Breast epithelium (tissue), 2 donors: ENCODE measurements around the gene COL4A4.

GRCh38 chr2:224449521-224449815 lies 47.6 kb upstream of the FAM124B start:
- PRO-cap: no peak
- RAMPAGE, long total RNA, 2 experiments: no peak in any of the 2 experiments

DNA sequence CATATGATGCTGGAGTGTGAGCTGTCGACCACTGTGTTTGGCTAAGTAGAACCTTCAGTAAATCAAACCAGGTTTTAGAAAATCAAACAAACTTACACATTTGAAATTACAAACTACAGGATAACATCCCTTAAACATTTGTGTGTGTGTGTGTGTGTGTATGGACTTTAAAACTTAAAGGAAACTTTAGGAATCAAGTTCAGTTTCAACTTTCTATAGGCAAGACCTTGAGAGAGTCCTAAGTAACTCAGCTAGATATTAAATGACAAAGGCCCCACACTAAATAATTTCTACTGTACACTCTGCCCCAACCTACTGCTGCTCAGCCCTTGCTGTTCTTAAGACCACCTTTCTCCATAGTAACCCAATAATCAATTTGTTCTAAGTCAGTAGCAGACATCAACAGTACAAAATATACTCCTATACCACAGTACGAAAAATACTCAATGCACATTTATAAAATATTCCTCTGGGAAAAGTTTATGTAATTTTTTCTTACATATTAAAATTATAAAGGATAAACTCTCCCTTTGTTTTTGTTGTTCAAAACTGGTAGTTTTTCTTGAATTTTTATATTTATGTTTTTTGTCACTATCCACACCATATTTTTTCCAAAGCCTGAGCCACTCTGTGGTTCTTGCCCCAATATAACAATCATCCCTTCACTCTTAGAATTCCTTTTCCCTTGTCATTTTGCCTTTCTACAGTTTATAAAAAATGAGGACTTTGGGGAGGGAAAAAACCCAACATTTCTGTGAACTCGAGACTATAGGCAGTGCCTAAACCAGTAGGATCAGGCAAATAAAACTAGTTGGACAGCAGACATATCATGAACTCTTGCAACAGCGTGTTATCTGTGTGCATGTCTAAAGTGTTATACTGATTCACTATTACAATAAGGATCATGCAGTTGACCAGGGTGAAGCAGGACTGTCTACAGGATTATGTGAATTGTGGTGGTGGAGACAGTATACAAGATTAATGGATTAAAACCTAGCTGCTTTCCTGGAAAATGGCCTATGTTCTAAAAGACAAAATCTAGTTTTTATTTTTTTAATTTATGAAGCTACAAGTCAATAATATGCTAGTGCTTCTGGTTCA lies 87.0 kb downstream of the CUL3 start:
- PRO-cap: no peak
- RAMPAGE, long total RNA, 2 experiments: no peak in any of the 2 experiments

DNA sequence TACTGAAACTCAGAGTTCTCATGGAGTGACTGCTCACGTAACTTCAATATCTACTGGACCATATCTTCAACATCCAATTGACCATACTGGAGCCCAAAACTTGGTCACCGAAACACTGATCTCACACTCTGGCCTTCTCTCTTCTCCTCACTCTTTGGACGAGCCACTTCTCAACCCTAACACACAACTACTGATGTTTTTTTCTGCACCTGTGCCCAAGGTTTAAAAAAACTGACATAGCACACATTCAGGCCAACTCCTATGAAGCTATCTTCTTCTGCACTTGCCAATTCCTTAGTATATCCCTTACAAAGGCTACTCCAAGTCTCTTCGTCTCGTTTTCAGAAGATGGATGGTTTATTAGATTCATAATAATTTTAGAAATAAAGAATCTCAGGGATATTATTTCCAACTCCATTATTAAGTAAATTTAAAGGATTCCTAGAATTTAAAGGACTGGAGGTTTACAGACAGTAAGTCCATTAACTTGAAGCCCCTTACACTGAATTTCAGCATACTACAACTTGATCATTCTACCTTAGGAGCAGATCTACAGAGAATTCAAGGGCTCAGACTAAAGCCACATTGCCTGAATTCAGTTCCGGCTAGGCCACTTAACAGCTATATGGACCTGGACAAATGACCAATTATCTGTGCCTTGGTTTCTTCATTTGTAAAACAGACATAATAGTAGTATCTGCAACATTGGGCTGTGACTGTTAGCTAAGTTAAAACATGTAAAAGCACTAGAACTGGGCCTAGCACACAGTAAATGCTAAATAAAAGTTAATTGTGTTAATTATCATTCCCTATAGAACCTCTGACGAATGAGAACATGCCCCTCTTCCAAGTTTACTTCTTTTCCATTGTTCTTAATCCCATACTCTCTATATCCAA lies 31.0 kb downstream of the CUL3 start:
- PRO-cap: no peak
- RAMPAGE, long total RNA, 2 experiments: no peak in any of the 2 experiments

DNA sequence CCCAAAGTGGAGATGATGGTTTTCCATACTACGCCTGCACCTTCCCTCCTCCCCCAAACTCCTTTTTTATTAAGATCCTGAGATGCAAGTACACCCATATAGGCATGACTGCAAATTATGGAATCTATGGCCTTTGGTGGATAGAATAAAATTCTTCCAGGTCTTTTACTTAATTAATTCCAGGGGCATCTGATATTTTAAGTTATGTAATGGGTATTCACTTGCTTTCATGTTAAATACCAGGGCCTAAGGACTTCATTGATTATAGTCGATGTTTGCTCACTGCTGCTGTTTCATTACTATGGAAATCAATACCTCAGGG lies 66.0 kb upstream of the CCDC195 start:
- PRO-cap: no peak
- RAMPAGE, long total RNA, 2 experiments: no peak in any of the 2 experiments

- PRO-cap: no peak
- RAMPAGE, long total RNA, 2 experiments: no peak in any of the 2 experiments
Measured at GRCh38 chr2:224797006-224797222, 80.7 kb upstream of the CCDC195 start.

DNA sequence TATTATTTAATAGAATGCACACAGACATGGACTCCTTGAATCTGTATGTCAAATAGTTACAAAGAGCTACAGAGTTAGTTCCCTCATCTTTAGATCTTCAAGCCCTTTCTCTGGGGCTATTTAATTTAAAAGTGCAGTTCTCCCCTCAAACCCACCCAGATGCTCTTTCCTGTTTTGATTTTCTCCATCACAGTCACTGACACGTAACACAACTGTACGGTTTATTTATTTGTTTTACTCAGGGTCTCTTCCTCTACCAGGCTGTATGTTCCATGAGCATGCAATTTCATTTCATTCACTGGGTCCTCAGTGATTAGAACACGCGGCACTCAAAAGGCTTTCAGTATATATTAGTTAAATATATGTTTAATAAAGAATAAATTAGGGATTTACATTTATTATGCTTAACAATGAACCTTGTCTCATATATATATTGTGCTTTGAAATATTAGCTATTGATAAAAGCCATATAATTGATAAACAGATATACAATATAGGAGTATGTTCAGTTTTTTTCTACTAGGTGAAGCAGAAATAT lies 94.6 kb downstream of the DOCK10 start:
- PRO-cap: no peak
- RAMPAGE, long total RNA, 2 experiments: no peak in any of the 2 experiments

DNA sequence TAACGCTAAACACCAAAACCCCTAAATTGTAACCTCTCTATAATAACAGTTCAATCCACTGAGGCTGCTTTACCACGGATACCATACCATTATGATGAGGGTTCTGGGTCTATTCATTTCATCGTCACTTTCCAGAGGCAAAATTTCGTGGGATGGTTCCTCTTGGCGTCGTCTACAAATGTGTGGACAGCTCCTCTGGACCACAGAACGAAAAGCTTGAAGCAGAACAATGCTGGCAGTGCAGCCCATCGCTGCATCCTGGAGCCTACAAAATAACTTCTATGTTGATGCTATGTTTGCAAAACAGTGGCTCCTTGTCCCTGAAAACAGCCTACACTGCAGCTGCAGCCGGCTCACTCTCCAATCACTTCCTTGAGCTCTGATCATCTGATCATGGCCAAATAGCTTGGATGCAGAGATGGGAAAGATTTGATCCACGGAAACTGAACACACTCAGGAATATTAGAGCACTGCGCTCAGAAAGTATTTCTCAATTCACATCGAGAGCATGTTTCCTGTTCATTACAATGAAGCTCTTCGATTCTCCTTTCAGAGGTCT lies 60.1 kb downstream of the DOCK10 start:
- PRO-cap: no peak
- RAMPAGE, long total RNA, 2 experiments: start-site peak on the minus strand in 1 of 2 experiments, centred at position 287 of the sequence, 10 reads per replicate

DNA sequence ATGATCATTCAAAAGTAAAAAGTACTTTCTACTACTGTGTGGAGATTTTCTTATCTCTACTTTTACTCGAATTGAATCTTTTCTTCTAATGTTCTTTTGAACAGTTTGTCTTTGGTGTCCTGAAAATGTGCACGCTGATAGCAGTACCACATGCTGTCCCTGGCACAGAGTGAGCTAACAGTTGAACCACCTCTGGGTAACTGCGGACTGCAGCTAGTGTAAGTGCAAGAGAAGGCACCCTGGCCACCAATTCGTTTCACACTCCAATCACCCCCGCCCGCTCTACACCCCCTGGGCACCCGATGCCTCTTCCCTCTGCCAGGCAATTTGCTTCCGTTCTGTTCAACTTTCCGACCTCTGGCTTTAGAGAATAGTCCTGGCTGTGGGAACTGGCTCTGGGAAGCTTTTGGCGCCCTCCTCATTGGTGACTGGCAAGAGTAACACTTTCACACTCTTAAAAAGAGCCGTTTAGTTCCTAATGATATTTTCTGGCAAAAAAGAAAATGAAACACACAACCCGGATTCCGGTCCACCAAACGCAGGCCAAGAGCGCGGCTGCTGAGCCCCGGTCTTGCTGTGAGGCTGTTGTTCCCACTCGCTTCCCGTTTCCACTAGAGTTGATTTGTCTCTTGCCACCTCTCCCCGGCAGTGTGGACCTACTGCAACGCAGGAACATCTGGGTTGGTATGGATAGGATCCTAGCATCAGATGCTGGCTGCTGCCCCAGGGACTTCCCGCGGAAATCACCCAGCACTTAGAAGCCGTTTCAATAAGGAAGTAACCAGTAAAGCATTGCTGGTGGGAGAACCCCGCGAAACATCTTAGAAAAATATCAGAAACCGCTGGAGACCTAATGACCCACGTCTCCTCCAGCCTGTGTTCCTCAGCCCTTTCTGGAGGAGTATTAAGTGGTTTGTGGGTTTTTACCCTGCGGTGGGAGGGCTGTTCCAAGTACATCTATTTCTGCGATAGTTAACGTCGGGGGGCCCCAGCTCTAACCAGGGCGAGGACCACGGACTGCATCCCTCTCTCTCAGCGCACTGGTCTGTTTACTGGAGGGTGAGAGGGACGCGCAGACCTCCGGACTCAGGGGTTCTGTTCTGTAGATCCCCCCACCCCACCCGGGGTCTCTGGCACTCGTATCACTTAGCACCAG lies 1.1 kb downstream of the DOCK10 start:
- PRO-cap: no peak
- RAMPAGE, long total RNA, 2 experiments: no peak in any of the 2 experiments

DNA sequence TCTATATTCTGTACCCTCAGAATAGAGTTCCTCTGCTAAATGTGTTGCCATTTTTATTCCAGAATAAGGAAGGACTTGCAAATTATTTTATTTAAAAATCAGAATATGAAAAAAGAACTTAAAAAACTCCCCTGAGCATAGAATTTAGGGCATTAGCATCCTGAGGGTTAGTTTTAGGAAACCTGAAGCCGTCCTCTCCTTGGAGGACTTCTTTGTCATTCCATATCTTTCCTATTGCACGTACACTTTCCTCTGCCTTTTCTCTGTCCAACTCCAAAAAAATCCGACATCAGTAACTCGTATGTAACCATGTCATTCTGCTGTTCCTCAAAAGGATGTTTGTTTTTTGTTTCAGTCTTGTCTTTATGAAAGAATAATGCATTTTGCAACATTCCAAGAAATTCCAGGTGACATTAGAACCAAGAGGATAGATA lies 38.0 kb upstream of the NYAP2 start:
- PRO-cap: no peak
- RAMPAGE, long total RNA, 2 experiments: no peak in any of the 2 experiments

DNA sequence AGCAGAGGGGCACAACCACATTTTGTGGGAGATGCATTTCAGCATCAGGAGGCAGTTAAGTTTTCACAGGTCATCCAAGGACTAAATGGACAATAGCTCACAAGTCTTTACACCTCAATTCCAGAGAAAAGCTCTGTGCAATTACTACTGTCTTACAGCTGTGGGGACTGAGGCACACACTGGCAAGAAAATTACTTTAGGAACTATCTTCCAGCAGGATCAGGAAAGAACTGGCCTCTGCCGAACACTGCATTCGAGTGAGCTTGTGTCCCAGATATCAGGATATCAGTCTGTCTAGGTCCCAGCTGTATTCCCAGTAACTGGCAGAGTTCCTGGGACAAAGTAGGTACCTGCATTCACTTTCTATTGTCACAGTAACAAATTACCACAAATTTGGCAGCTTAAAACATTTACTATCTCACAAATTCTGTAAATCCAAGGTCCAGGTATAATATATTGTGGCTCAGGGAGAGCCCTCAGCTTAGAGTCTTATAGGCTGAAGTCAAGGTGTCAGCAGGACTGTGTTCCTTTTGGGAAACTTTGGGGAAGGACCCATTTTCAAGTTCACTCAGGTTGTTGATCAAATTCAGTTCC lies 183.7 kb downstream of the IRS1 start:
- PRO-cap: no peak
- RAMPAGE, long total RNA, 2 experiments: no peak in any of the 2 experiments

- PRO-cap: unidirectional peak, plus-strand start at chr2:226650424
- RAMPAGE, long total RNA, 2 experiments: no peak in any of the 2 experiments
Measured at GRCh38 chr2:226649765-226650752, 149.6 kb downstream of the IRS1 start.

- PRO-cap: no peak
- RAMPAGE, long total RNA, 2 experiments: no peak in any of the 2 experiments
Measured at GRCh38 chr2:226652218-226652584, 147.4 kb downstream of the IRS1 start.

GRCh38 chr2:226725579-226725810 lies 74.1 kb downstream of the IRS1 start:
- PRO-cap: no peak
- RAMPAGE, long total RNA, 2 experiments: no peak in any of the 2 experiments

GRCh38 chr2:226725811-226725949 lies 73.9 kb downstream of the IRS1 start:
- PRO-cap: no peak
- RAMPAGE, long total RNA, 2 experiments: no peak in any of the 2 experiments

- PRO-cap: no peak
- RAMPAGE, long total RNA, 2 experiments: no peak in any of the 2 experiments
Measured at GRCh38 chr2:226772619-226773249, 26.9 kb downstream of the IRS1 start.

DNA sequence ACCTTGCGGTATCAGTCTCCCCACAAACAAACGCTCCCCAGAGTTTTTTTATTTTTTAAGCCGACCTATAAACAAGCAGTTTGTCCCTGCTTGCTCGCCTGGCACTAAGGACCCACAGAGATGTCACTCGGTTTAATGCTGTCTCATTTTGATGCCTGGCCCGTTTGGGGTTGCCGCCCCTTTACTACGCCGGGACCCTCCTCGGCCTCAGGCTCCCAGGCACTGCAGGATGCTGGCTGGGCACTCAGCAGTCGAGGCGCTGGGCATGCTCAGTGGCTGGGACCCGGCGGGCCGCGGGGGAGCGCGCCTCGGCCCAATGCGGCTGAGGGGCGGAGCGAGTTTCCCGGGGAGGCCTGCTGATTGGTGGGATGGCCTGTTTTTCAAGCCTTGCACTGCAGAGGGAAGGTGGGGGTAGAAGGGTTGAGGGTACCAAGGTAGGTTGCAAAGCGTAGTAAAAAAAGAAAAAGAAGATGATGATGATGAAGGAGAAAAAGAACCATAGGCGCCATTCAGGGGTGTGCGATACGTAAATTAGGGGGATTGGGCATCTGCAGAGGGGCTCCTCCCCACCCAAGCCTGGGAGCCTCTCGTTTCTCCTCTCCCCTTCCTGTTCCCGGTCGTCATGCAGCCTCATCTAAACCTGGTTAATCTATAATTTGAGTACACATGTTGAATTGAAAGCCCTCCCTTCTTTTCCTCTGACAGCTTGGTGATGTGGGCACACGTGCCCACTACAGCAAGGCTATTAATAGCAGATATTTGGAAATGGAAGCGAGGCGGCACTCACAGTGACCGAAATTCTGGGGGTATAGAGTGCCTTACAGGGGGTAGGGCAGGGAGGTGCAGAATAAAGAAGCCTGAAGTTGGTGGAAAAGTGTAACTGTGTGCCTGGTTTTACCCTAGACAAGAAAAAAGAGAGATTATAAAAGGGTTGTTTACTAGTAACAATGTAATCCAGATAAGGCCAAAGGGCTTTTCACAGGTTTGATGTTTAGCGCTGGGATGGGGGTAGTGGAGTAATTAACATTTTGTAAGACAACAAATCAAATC lies 1.6 kb upstream of the IRS1 start:
- PRO-cap: unidirectional peak, minus-strand start at position 224 of the sequence
- RAMPAGE, long total RNA, 2 experiments: no peak in any of the 2 experiments

- PRO-cap: no peak
- RAMPAGE, long total RNA, 2 experiments: no peak in any of the 2 experiments
Measured at GRCh38 chr2:226916711-226917039, 80.8 kb downstream of the RHBDD1 start.

DNA sequence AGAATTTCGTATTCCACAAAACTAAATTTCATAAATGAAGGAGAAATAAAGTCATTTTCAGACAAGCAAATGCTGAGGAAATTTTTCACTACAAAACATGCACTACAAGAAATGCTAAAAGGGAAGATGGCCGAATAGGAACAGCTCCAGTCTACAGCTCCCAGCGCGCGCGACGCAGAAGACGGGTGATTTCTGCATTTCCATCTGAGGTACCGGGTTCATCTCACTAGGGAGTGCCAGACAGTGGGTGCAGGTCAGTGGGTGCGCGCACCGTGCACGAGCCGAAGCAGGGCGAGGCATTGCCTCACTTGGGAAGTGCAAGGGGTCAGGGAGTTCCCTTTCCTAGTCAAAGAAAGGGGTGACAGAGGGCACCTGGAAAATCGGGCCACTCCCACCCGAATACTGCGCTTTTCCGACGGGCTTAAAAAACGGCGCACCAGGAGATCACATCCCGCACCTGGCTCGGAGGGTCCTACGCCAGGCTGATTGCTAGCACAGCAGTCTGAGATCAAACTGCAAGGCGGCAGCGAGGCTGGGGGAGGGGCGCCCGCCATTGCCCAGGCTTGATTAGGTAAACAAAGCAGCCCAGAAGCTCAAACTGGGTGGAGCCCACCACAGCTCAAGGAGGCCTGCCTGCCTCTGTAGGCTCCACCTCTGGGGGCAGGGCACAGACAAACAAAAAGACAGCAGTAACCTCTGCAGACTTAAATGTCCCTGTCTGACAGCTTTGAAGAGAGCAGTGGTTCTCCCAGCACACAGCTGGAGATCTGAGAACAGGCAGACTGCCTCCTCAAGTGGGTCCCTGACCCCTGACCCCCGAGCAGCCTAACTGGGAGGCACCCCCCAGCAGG lies 99.0 kb downstream of the COL4A4 start:
- PRO-cap: no peak
- RAMPAGE, long total RNA, 2 experiments: no peak in any of the 2 experiments

DNA sequence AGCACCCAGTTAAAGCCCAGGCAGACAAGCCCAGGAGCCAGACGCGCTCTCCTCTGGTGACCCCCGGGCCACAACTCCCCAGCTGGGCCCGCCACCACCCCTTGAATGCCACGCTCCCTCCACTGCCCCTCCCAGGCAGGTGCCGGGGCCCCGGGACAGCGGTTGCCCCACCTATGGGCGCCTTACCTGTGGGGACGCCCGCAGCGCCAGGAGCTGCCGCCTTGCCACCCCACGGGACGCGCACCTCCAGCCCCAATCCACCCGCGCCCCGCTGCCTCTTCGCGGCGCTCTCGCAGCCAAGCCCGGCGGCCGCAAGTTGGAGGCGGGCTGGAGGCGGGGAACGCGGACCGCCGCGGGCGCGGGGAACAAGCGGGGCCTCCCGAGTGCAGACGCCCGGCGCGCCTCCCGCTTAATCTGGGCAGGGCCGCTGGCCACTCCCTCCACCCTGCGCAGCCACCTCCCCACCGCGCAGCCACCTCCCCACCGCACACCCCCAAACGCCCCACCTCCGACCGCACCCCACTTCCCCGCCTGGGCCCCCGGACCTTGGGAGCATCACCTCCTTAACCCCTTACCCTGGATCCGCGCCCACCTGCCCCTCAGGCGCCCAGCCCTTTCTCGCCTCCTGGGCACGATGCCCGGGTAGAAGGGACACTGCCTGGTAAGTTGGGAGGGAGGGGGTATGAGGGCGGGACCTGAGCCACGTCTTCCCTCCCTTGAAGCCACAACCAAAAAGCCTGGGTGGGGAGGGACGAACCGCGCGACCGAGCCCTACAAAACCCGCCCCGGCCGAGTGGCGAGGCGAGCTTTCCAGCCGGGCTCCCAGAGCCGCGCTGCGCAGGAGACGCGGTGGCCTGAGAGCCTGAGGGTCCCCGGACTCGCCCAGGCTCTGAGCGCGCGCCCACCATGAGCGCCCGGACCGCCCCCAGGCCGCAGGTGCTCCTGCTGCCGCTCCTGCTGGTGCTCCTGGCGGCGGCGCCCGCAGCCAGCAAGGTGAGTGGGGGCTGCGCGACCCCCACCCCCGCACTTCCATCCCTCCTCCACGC lies at the start of gene COL4A4:
Gene COL4A4 (minus strand): TSS at position 385 of the 1,046 bp plus-strand sequence.
- PRO-cap: unidirectional peak, plus-strand start at position 802 of the sequence
- RAMPAGE, long total RNA, 2 experiments: start-site peak on the plus strand in 1 of 2 experiments, centred at position 815 of the sequence, 13 reads per replicate

GRCh38 chr2:227186820-227187150 lies 22.4 kb downstream of the COL4A3 start:
- PRO-cap: no peak
- RAMPAGE, long total RNA, 2 experiments: no peak in any of the 2 experiments